Vein endothelial cell (primary cell): ENCODE results near the genes ERCC6L2, ZNF367 and CORO2A.

DNA sequence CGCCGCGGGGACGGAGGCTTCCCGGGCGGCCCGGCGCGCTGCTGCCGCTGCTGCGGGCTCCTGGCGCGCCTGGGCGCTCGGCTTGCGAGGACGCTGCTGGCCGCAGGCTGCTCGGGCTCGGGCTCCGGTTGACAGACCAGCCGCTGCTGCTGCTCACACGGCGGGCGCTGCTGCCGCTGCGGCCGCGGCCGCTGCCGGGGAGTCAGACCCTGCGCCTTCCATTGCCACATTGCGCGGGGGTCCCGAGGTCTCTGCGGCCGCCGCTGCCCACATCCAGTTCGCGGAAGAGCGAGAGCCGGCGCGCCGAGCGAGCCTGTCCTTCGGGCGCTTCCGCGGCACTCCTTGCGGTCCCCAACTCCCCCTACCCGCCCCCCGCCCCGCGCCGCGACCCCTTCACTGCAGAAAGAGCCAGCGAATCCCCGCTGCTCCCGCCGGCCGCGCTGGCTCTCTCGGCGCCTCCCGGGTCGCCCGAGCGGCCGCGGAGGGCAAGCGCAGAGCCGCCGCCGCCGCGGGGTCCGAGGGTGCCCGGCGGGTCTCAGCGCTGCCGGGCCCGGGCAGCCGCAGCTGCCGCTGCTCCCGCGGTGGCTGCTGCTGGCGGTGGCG lies 583 bp downstream of the PTCH1 start:
- CAGE, long polyA plus RNA = no peak

DNA sequence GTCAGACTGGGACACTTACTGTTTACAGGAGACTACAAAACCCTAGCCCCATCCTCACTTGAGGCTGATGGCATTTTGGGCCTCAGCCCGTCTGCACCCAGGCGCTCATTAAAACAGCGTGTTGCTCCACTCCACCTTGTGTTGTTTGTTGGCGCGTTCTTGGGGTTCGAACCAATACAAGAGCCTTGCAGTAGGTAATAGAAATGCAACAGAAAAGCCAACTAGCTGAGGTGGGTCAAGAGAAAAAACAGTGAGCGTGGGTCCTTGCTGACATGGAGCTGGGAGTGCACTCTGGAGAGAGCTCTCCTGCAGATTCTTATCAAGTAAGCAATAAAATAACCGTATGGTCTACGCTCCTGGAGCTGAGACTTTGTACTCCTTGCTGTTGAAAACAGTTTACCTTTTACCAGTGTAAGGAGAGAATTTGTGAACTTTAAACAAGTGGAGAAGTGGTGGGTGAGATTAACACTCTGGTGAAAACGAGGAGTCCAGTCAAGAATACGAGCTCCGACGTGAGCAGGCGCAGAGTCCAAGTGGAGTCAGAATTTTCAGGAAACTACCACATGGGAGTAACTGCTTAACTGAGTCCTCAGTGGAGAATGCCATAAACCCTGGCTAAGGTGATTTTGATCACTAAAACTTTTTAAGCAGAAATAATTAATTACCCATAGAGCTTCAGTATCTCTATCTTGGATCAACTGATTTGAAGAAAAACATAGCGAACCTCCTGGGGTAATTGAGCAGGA lies 156.2 kb upstream of the ERCC6L2 start:
- CAGE, long polyA plus RNA = no peak

GRCh38 chr9:95874846-95875742 lies at the start of gene ERCC6L2:
TSS of gene ERCC6L2 (plus strand) at chr9:95875691.
- CAGE, long polyA plus RNA = no peak

DNA sequence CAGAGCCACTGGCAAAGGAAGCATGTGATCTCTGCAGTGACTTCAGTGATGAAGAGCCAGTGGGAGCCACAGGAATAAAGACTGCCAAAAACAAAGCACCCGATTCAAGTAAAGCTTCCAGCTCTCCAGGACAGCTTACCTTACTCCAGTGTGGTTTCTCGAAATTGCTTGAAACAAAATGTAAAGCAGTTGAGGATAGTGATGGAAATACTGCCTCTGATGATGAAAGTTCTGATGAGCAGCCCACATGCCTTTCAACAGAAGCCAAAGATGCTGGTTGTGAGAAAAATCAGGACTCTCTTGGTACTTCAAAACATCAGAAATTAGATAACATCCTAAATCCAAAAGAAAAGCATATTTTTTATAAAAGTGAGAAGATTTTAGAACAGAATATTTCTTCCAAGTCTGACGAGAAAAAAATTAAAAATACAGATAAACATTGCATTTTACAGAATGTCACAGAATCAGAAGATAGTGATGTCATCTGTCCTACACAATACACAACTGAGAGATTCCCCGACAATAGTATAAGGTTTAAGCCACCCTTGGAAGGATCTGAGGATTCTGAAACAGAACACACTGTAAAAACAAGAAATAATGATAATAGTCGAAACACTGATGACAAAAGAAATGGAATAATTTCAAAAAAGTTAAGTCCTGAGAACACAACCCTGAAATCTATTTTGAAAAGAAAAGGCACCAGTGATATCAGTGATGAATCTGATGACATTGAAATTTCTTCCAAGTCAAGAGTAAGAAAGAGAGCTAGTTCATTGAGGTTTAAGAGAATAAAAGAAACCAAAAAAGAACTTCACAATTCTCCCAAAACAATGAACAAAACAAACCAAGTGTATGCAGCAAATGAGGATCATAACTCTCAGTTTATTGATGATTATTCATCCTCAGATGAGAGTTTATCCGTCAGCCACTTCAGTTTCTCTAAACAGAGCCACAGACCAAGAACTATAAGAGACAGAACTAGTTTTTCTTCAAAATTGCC lies 96.8 kb downstream of the ERCC6L2 start:
- CAGE, long polyA plus RNA = no peak

DNA sequence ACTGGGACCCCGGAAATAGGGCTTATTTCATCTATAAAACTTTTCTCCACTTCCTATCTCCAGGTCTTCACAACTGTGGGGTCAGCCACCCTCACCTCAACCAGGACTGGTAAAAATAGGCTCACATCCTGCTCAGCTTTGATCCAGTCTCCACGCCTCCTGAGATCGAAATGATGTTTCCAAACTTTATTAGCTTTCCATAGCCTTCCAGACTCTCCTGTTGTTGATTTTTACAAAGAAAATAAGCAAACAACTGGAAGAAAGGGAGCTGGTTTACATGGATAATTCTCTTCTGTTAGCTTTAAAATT lies 172.8 kb downstream of the HSD17B3 start:
- CAGE, long polyA plus RNA = no peak

DNA sequence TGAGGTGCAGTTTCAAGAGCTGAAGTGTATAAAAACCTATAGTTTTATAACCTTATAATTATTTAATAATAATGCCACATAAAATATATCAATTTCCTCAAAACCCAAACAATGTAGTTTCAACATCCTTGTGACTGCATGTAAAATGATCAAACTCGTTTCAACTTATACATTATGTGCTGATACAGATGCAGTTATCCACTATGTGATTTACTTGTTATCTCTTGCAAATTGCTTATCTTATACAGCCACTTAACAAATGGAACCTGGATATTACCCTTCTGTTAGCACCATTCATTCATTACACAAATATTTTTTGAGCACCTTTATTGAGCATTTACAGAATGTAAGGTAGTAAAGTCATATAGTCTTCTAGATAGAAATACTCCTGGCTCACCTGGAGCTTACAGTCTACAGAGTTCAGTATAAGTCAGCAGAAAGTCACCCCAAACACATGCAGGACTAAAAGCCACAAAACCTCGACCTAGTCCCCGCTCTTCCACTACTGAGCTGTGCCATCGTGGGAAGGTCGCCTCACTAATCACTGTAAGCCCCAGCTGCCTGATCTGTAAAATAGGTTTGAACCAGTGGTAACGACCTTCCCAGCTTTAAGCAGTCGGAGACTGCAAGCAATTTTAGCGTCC lies 1.6 kb downstream of the ZNF367 start:
- CAGE, long polyA plus RNA = no peak

DNA sequence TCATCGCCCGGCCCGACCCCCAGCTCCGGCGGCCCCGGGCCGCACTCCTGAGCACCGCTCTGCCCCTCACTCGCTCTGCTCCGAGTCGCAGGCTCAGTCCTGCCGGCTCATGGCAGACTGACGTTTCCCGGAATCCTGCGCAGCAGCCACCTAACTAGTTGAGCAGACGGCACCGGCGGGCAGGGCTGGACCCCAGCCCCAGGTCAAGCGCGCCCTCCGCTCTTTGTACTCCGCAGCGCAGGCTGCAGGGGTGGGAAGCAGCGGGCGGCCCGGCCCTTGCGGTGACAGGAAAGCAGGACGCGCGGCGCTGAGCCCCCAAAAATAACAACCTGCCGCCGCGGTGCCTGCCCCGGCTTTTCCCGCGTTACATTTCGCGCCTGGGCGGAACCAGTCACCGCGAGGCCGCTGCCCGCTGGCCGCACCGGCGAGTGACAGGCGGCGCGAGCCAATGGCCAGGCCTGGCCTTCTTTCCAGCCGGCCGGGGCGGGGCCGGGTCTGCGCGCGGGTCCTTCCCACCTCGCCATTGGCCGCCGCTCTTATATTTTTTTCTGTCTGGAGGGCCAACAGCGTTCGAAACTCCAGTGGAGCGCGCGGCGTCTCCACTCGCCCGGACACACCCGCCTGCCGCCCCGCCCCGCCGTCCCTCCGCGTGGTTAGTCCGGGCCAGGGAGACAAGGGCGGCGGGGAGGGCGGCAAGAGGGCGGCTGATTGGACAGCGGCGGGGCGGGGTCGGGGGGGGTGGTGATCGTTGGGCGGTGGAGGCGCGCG lies at the start of gene ZNF367:
Gene ZNF367 (minus strand): TSS at position 342 of the 768 bp plus-strand sequence.
- CAGE, long polyA plus RNA = no peak

- CAGE, long polyA plus RNA = no peak
Measured at GRCh38 chr9:96514458-96514899, 64.5 kb downstream of the HABP4 start.

GRCh38 chr9:97501342-97501575 lies 207 bp upstream of the TMOD1 start:
- CAGE, long polyA plus RNA = no peak

DNA sequence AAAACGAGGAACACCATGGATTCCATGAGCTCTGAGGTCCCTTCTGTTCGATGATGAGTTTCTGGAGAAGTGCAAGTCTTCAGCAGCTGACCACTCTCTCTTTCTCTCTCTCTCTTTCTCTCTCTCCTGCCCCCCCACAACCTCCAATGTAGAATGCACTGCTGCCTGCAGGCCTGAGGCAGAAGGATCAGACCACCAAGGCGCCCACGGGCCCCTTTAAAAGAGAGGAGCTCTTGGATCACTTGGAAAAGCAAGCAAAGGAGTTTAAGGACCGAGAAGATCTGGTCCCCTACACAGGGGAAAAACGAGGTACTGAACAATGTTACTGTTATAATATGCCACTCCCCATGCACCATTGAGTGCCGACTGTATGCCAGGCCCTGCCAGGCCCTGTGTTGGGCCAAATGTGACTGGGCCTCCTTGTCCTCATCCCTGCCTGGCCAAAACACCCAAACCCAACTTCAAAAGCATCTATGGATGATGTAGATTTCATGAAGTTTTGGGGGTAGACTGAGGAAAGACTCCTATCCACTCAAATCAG lies 44.6 kb downstream of the TMOD1 start:
- CAGE, long polyA plus RNA = no peak

GRCh38 chr9:97563879-97564913 lies 62.7 kb downstream of the TMOD1 start:
- CAGE, long polyA plus RNA = no peak

- CAGE, long polyA plus RNA = no peak
Measured at GRCh38 chr9:97572685-97573227, 60.4 kb downstream of the TSTD2 start.

- CAGE, long polyA plus RNA = no peak
Measured at GRCh38 chr9:97803331-97804123, 49.5 kb upstream of the FOXE1 start.

- CAGE, long polyA plus RNA = no peak
Measured at GRCh38 chr9:97920748-97921368, 1.4 kb downstream of the TRMO start.

GRCh38 chr9:98057474-98057764 lies 887 bp downstream of the NANS start:
- CAGE, long polyA plus RNA = no peak

DNA sequence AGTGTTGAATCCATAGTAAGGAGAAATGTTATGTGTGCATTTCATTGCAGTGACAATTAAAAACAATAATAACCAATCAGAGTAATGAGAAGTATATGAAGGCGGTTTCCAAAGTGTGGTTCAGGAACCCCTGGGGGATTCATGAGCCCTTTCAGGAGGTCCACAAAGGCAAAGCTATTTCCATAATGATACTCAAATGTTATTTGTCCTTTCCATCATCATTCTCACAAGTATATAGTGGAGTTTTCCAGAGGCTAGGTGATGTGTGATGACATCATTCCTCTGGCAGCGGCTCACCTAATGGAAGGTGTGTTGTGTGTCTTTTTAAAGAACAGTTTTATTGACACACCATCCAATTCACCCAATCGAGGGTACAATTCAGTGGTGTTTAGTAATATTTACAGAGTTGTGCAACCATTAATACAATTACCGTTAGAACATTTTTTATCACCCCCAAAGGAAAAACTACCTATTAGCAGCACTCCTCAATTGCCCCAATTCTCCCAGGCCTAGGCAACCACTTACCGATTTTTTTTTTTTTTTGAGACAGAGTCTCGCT lies 9.7 kb downstream of the NANS start:
- CAGE, long polyA plus RNA = no peak

DNA sequence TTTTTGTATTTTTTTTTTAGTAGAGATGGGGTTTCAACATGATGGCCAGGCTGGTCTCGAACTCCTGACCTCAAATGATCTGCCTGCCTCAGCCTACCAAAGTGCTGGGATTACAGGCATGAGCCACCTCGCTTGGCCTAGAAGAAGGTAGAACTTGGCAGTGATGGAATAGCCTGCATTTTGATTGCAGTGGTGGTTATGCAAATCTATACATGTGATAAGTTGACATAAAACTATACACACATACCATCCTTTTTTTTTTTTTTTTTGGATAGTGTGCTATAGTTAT lies 11.2 kb downstream of the TRIM14 start:
- CAGE, long polyA plus RNA = no peak

GRCh38 chr9:98146102-98146893 lies 27.3 kb upstream of the TRIM14 start:
- CAGE, long polyA plus RNA = no peak

GRCh38 chr9:98192430-98193814 lies at the start of gene CORO2A:
TSS of gene CORO2A (minus strand) at chr9:98192637.
- CAGE, long polyA plus RNA = no peak

GRCh38 chr9:98230541-98230782 lies 25.0 kb downstream of the TBC1D2 start:
- CAGE, long polyA plus RNA = no peak